ENCODE results near the gene RBL2.

DNA sequence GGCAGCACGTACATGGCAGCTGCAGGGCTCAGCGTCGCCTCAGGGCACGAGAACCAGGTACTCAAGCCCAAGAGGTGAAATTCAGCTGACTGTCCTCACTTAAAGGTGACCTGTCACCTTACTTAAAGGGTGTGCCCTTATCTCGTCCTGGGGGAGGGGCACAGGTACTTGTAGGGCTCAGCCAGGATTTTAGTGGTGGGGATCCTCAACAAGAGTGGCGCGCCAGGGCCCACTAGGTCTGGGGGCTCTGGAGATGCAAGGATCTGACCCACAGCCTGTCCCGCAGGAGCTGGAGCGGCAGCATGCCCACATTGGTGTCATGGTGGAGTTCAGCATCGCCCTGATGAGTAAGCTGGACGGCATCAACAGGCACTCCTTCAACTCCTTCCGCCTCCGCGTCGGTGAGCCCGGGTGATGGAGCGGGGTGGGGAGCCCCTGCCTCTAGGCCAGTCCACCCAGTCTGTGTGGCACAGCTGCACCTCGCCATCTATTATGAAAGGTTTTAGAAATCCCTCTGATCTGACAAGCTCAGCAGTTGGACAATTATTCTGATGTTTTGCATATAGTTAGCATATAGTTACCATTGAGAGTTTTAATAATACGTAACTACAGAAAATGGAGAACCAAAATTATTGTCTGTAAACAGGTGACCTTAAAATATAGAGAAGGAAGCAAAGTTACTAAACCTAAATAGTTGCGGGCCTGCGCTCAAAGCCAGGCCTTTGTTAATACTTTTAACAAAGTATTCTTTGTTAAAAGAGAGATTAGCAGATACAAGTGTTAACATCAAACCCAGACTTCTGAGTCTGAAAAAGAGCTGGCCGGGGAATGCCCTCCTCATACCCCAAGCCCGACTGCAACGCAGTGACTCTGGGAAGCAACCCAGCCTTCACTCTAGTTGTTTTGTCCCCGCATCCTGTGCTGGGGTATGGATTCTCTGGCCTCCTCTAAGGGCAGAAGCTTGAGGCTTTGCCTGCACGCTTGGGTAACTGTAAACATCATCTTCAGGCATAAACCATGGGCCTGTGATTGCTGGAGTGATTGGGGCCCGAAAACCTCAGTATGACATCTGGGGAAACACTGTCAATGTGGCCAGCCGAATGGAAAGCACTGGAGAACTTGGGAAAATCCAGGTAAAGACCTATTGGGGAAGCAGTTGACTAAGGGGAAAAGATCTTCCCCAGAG lies 48.0 kb downstream of the ADCY7 start:
- PRO-cap, 3 experiments = peak in 1 of 3 experiments; most common plus-strand start position 803 of the sequence (in 1)
- RAMPAGE, long total RNA, 2 experiments = no peak in any of the 2 experiments
- RRBS = no CpG with 5 or more reads among the region's 28 CpGs

DNA sequence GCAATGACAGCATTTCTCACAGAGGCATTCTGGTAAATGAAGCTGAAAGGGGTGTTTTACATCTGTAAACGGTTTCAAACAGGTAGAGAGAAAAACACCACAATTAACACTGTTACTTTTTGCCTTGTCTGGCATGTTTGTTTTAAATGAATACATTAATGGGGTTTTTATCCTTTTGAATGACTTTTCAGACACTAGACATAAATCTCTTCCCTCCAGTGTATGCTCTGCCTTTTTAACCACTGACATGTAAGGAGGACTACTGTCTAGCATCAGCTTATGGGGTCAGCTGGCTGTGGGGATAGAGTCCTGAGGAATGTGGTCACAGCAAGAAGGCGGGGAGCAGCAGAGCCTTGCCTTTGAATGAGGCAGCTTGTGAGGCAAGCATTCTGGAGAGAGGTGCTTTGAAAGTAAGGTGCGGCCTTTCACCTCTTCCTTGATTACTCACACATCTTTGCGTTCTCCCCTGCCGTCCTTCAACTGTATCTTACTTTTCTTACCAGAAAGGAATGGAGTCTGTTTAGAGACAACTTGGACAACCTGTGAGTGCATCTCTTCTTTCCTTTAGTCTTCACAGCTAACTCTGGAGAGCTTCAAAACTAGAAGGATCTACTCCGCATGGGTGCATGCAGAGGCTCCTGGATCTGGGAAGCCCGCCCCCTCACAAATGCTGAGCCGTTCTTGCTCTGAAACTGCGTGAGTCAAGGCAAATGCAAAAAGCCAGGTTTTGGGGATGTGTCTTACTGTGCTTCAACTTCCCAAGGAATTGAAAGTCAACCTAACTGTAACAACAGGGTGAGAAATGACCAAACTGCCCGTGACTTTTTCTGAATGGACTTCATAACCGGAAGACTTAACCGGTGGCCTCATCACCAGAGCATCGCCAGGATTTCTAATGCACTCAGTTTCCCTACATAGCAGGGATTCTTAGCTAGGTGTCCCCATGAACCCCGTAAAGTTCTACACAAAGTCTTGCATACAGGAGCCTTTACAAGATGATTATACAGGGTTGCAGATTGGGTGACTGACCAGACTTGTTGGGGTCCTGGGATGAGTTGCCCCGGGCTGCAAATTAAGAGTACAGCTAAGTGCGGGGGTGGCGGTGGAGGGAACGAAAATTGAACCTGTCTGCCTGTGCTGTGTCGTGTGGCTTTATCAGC lies 50.0 kb downstream of the ADCY7 start:
- PRO-cap, 3 experiments = no peak in any of the 3 experiments
- RAMPAGE, long total RNA, 2 experiments = no peak in any of the 2 experiments
- RRBS = no CpG with 5 or more reads among the region's 19 CpGs

- PRO-cap, 3 experiments = no peak in any of the 3 experiments
- RAMPAGE, long total RNA, 2 experiments = no peak in any of the 2 experiments
- RRBS = no CpG with 5 or more reads among the region's 5 CpGs
Measured at GRCh38 chr16:50326315-50326794, 42.4 kb downstream of the BRD7 start.

DNA sequence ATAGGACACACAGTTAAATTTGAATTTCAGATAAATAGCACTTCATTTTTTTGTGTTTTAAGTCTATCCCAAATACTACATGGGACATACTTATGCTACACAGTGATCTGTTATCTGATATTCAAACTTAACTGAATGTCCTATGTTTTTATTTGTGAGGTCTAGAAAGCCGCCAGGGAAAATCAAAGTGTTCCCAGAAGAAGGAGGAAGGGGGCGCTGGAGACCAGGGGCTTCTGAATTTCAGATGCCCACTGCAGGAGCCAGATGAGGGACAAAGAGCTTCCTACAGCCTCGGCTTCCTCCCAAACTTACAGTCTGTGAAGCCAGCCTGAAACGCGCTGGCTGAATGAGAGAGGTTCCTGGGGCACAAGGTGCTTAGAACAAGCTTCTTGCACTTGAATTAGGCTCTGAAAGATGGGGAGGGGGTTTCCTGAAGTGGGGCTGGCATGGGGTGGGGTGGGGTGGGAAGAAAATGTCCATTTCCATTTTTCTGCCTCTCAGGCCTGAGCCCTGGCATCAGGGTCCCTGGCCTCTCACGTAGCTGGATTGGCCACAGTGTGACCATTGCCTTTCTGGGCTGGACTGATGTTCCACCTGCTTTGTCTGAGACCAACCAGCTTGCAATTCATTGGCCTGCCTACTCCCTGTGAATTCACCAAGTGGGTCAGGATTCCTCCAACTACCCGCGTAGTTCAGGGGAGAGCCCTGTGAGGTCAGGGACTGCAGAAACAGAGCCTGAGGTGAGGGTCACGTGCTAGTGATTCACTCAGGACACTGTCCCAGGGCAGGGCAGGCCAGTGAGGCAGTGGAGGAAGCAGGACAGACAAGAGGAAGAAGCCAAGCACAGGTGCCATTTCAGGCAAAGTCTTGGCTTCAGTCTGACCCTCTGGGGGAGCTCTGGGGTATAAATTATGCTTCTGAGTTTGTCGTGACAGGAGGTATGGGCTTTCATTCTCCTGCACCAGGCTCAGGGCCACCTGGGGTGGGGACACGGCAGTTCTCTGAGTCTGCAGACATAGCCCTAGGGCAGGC lies 45.8 kb downstream of the NKD1 start:
- PRO-cap, 3 experiments = no peak in any of the 3 experiments
- RAMPAGE, long total RNA, 2 experiments = no peak in any of the 2 experiments
- RRBS = no CpG with 5 or more reads among the region's 11 CpGs

DNA sequence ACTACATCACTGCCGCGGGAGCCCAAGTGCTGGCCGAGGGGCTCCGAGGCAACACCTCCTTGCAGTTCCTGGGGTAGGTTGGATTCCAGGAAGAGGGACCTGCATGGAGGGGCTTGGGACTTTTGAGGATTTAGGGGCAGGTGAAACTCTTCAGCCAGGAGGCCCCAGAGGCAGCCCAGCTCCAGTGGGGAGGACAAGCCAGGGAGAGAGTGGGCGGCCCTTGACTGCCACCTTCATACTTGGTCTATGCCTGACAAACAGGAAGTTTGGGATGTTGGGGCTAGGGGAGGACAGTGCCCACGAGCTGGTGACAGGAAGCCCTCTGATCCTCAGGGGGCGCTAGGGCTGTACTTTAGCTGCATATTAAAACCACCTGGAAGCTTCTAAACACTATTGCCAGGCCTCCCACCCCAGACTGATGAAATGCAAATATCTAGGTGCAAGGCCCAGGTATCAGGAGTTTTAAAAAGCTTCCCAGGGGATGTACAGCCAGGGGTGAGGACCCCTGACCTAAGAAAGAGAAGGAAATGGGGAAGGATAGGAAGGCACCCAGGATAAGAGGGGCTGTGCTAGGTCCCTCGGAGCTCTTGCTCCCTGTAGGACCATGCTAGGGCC lies 21.8 kb upstream of the CYLD start:
- PRO-cap, 3 experiments = no peak in any of the 3 experiments
- RAMPAGE, long total RNA, 2 experiments = no peak in any of the 2 experiments
- RRBS = no CpG with 5 or more reads among the region's 8 CpGs

- PRO-cap, 3 experiments = peak in 3 of 3 experiments; most common minus-strand start chr16:50806645 (in 3)
- RAMPAGE, long total RNA, 2 experiments = start-site peak on the plus strand in 1 of 2 experiments, at chr16:50806658-50806688 at its widest, 7 reads per replicate
- RRBS = no CpG with 5 or more reads among the region's 22 CpGs
Measured at GRCh38 chr16:50806266-50807045, 64.6 kb downstream of the CYLD start.

DNA sequence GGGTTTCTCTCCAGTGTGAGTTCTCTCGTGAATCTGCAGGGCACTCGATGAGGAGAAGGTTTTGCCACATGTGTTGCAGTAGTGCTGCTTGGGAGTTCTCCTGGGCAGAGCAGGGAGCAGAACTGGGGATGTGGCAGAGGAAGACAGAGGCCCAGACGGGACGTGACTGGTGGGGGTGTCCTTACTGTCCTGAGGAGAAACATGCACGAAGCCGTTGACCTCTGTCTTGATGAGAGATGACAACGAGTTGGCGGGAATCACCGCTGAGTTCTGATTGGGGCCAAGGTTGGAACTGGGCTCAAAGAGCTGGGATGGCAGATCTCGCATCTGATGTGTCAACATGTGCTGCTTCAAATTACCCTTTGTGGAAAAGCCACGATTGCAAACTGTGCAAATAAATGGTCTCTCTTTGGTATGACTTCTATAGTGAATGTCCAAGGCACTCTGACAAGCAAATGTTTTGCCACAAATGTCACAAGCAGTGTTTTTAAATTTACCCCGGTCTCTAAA lies 12.3 kb downstream of the SALL1 start:
- PRO-cap, 3 experiments = no peak in any of the 3 experiments
- RAMPAGE, long total RNA, 2 experiments = no peak in any of the 2 experiments
- RRBS = no CpG with 5 or more reads among the region's 12 CpGs

- PRO-cap, 3 experiments = no peak in any of the 3 experiments
- RAMPAGE, long total RNA, 2 experiments = no peak in any of the 2 experiments
- RRBS = no CpG with 5 or more reads among the region's 3 CpGs
Measured at GRCh38 chr16:51148485-51149003, 2.5 kb downstream of the SALL1 start.

DNA sequence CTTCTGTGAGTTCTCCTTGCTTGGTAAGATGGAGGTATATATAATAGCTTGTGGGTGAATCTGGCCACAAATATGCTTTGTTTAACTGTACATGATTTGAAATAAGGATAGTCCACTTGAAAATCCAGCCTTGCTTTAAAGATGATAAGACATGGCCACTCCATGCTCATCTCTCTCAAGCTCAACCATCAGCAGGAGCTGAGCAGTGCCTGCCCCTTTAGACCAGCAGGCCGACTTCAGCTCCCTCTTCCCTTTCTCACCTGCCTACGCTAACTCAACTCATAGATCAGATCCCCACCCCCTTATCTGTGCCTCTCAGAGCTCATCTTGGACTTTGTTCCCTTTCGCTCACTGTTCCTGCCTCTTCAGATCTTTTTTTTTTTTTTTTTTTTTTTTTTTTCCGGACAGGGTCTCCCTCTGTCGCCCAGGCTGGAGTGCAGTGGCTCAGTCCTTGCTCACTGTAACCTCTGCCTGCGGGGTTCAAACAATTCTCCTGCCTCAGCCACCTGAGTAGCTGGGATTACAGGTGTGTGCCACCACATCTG lies 84.5 kb upstream of the SALL1 start:
- PRO-cap, 3 experiments = no peak in any of the 3 experiments
- RAMPAGE, long total RNA, 2 experiments = no peak in any of the 2 experiments
- RRBS = no CpG with 5 or more reads among the region's 6 CpGs

DNA sequence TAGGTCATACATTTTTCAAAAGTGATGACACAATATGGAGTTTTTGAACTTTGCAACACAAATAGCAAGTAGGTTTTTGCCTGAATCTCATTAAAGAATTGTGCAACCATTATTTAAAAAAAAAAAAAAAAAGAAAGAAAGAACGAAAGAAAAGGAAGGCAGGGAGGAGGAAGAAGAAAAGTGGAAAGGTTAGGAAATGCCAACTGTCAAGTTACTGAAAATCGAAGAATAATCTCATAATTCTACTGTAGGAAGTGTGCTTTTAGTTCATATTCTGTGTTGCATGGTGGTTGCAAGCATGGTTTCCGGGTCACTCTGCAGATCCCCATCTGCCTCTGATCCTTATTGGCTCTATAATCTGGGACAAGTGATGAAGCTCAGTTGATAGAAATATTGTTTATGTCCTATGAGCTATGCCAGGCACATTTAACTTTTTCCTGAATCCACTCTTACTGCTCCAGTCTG lies 252.0 kb upstream of the SALL1 start:
- PRO-cap, 3 experiments = no peak in any of the 3 experiments
- RAMPAGE, long total RNA, 2 experiments = no peak in any of the 2 experiments
- RRBS = no CpG with 5 or more reads among the region's 3 CpGs

DNA sequence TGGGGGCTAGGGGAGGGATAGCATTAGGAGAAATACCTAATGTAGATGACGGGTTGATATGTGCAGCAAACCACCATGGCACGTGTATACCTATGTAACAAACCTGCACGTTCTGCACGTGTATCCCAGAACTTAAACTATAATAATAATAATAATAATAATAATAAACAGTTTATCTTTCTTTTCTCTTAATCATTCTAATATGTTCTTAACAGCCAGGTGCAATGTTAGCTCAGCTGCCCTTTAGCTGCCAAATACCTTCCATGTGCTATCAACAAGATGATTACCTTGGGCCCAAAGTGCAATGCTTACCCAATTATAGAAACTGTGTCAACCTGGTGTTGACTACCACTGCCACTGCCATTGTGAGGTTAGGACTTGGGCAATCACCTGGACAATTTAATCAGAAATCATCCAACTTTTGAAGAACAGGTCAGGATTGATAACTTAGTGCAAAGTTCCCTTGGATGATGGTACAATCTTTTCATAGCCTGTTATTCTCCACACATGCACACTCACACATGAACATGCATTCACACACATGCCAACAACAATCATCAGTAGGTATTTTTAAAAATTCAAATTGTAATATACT lies 371.8 kb upstream of the SALL1 start:
- PRO-cap, 3 experiments = no peak in any of the 3 experiments
- RAMPAGE, long total RNA, 2 experiments = no peak in any of the 2 experiments
- RRBS = no CpG with 5 or more reads among the region's 4 CpGs

GRCh38 chr16:52547665-52547986 lies 683 bp upstream of the TOX3 start:
- PRO-cap, 3 experiments = no peak in any of the 3 experiments
- RAMPAGE, long total RNA, 2 experiments = no peak in any of the 2 experiments
- RRBS = 5% methylated on average over 2 of the region's 8 CpGs

DNA sequence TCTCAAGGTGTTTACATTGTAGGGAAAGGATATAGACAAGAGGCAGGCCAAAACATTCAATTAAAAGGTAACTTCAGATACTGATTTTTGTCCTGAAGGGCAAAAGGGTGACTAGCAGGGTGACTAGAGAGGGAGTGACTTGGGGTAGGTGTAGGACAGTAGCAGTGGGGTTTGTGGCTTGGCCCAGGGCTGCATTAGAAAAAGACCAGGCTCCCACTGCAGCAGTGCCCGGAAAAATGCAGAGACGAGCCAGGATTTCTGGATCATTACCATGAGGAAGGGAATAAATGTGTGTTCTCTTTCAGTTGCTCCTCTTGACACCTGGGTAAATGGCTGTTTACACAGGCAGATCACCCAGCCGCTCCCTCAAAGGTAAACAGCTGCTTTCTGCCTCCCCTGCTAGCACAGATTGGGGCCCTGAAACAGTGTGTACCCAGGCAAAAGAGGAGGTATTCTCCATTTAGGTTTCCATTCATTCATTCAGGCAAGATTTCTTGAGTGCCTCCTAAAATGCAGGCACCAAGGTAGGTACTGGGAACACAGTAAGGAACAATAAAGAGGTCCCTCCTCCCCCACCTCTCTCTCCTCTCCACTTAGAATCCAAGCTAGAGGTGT lies 15.0 kb upstream of the TOX3 start:
- PRO-cap, 3 experiments = no peak in any of the 3 experiments
- RAMPAGE, long total RNA, 2 experiments = no peak in any of the 2 experiments
- RRBS = no CpG with 5 or more reads among the region's 3 CpGs

DNA sequence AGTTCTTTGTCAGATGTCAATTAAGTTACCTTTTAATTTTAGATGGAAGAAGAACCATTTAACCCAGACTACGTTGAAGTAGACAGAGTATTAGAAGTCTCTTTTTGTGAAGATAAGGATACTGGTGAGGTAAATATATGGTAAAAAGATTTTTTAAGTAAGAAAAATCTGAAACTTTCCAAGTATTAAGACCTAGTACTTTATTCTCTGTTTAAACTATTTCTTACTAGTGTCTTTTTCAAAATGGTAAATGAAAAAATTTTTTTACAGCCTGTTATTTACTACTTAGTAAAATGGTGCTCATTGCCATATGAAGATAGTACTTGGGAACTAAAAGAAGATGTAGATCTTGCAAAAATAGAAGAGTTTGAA lies 176.6 kb downstream of the CHD9 start:
- PRO-cap, 3 experiments = no peak in any of the 3 experiments
- RAMPAGE, long total RNA, 2 experiments = no peak in any of the 2 experiments
- RRBS = no CpG with 5 or more reads among the region's 1 CpG

DNA sequence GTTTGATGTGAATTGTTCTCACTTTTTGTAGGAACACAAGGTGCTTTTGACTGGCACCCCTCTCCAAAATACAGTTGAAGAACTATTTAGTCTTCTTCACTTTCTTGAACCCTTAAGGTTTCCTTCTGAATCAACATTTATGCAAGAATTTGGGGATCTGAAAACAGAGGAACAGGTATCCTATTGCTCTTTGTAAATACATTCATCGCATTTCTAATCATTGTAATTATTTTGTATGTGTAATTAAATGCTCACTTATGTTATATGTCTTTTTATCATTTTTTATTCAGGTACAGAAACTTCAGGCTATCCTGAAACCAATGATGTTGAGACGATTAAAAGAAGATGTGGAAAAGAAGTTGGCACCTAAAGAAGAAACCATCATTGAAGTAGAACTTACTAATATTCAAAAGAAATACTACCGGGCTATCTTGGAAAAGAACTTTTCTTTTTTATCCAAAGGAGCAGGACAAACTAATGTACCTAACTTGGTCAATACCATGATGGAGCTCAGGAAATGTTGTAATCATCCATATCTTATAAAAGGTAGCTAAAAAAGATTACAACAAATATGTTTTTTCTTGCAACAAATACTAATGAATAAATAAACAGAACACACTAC lies 188.9 kb upstream of the RBL2 start:
- PRO-cap, 3 experiments = no peak in any of the 3 experiments
- RAMPAGE, long total RNA, 2 experiments = no peak in any of the 2 experiments
- RRBS = no CpG with 5 or more reads among the region's 3 CpGs

GRCh38 chr16:53434305-53435067 lies at the start of gene RBL2:
TSS of gene RBL2 (plus strand) at chr16:53434471.
- PRO-cap, 3 experiments = peak in 3 of 3 experiments; most common plus-strand start chr16:53434439 (in 2); most common minus-strand start chr16:53434415 (in 2)
- RAMPAGE, long total RNA, 2 experiments = start-site peak on the plus strand in 2 of 2 experiments, at chr16:53434456-53434671 at its widest, 2,247 to 2,277 reads per replicate; start-site peak on the minus strand in 2 of 2 experiments, at chr16:53434722-53434755 at its widest, 10 reads per replicate
- RRBS = 2% methylated on average over 9 of the region's 91 CpGs

- PRO-cap, 3 experiments = no peak in any of the 3 experiments
- RAMPAGE, long total RNA, 2 experiments = no peak in any of the 2 experiments
- RRBS = no CpG with 5 or more reads among the region's 11 CpGs
Measured at GRCh38 chr16:53511695-53512286, 8.8 kb upstream of the AKTIP start.

- PRO-cap, 3 experiments = no peak in any of the 3 experiments
- RAMPAGE, long total RNA, 2 experiments = no peak in any of the 2 experiments
- RRBS = no CpG with 5 or more reads among the region's 6 CpGs
Measured at GRCh38 chr16:53973178-53973830, 269.3 kb downstream of the FTO start.

DNA sequence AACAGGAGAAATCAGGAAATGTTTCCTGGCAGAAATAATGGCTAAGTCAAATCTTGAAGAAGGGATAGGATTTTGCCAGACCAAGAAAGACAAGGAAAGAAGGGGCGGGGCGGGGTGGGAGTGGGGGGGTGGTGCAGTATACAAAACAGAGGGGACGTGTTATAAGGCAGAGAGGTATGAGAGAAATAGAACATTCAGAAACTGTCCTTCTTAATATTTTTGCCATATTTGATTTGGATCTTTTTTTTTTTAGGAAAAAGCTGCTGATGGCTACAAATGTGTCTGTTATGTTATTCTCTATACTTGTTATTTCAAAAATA lies 289.2 kb downstream of the IRX3 start:
- PRO-cap, 3 experiments = no peak in any of the 3 experiments
- RAMPAGE, long total RNA, 2 experiments = no peak in any of the 2 experiments
- RRBS = no CpG with 5 or more reads among the region's 3 CpGs

GRCh38 chr16:54171876-54172474 lies 114.6 kb downstream of the IRX3 start:
- PRO-cap, 3 experiments = no peak in any of the 3 experiments
- RAMPAGE, long total RNA, 2 experiments = no peak in any of the 2 experiments
- RRBS = 5% methylated on average over 2 of the region's 17 CpGs